Uterus (tissue), 7 donors: ENCODE measurements around a stretch of chr10.

GRCh38 chr10:44974445-44974573 is 4.3 kb downstream of the DEPP1 start:
- PRO-cap, 4 experiments, result peak in 1 of 4 experiments; most common plus-strand start chr10:44974502 (in 1)
- RAMPAGE, long total RNA, 2 experiments, result no peak in any of the 2 experiments
- RRBS, result no CpG with 5 or more reads among the region's 1 CpG

DNA sequence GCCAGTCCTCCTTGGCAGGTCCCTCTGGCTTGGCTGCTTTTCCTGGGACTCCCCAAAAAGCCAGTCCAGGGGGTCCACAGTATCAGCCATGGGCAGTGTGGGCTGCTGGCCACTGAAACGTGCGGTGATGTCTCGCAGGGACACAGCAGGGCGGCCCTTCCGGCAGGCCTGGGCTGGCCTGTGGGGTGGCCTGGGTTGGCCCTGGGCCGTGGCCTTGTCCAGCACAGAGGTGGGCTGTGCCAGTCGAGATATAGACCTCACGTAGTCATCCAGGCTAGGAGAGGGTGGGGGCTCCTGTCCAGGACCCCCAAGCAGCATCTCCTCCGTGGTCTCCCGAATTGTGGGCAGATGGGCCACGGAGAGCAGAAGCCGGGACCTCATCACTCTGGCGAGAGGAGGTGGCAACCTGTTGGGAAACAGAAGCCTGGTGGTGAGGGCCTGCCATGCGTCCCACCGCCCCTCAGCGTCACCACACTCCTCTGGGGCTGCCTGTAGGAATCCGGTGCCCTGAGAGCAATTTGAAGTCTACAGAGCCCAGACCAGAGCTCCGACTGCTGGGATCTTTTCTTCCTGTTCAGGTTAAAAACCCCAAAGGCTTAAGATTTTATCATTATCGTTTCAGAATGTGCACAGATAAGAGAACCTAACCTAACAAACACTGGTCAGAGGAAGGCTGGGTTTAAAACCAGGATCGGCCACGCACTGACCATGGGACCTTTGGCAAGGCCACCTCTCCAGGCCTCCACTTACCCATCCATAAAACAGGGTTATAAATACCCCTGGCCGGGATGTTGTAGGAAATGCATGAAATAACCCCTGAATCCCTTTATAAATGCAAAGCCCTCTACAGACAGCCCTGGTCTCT is 727 bp downstream of the DEPP1 start:
- PRO-cap, 4 experiments, result no peak in any of the 4 experiments
- RAMPAGE, long total RNA, 2 experiments, result no peak in any of the 2 experiments
- RRBS, result no CpG with 5 or more reads among the region's 22 CpGs

DNA sequence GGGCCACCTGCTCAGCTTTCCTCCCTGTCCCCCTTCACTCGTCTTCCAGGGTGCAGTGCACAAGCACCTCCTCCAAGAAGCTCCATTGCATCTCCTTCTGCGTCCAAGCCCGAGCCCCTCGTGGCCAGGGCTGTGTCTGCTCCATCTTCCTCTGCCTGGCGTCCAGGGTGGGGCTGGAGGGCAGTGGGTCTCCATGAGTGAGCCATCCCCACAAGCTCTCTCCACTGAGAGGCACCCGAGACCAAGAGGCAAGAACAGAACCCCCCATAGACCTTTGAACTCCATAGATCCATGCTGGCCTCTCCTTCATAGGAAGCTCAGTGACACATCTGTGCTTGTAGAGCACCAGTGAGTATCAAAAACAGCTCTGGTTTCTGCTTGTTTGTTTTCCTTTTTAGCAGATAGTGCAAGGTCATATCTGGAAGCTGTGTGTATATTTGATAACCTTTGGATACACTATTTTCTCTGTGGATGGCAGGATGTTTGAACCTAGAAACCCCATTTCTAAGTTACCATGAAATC is 2.0 kb upstream of the DEPP1 start:
- PRO-cap, 4 experiments, result no peak in any of the 4 experiments
- RAMPAGE, long total RNA, 2 experiments, result no peak in any of the 2 experiments
- RRBS, result no CpG with 5 or more reads among the region's 6 CpGs

DNA sequence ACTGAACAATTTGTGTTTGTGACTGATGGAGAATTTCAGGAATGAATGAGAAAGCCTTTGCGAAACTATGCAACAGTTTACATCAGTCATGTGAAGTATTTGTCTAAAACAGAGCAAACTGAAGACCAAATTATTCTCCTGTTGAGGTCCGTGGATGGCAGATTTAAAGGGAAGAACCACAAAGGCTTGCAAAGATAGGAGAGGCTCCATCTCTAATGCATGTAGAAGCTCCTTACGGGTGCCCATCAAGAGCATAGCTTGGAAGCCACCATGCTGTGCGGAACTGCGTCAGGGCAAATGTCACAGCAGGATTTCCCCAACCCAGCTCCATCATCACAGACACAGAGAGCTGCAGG is 6.5 kb upstream of the ZNF22 start:
- PRO-cap, 4 experiments, result no peak in any of the 4 experiments
- RAMPAGE, long total RNA, 2 experiments, result no peak in any of the 2 experiments
- RRBS, result no CpG with 5 or more reads among the region's 5 CpGs

DNA sequence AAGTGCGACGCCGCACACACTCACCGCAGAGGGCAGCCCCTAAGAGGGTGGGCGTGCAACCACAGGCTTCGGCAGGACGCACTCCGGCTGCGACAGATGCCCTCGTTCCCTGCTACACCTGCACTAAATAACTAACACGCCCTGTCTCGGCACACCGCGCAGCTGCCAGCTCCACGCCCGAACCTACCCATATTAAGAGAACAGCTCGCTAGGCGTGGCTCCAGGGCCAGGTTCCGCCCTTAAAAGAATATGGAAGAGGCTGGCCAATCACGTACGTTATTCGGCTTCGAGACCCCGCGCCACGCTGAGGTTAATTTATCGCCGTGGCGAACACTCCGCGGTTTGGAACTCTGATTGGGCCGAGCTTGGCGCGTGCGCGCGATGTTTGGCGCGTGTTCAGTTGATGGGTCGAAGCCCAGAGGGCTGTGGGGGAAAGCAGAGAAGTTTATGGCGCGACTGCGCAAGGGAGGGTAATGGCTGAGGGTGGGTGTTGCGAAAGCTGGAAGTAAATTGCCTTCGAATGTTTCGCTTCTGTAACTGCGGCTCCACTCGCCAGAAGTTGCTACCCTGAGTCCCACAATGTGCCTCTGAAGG is 91.0 kb downstream of the OR13A1 start:
- PRO-cap, 4 experiments, result peak in 1 of 4 experiments; most common minus-strand start position 191 of the sequence (in 1)
- RAMPAGE, long total RNA, 2 experiments, result no peak in any of the 2 experiments
- RRBS, result 89% methylated on average over 4 of the region's 48 CpGs

DNA sequence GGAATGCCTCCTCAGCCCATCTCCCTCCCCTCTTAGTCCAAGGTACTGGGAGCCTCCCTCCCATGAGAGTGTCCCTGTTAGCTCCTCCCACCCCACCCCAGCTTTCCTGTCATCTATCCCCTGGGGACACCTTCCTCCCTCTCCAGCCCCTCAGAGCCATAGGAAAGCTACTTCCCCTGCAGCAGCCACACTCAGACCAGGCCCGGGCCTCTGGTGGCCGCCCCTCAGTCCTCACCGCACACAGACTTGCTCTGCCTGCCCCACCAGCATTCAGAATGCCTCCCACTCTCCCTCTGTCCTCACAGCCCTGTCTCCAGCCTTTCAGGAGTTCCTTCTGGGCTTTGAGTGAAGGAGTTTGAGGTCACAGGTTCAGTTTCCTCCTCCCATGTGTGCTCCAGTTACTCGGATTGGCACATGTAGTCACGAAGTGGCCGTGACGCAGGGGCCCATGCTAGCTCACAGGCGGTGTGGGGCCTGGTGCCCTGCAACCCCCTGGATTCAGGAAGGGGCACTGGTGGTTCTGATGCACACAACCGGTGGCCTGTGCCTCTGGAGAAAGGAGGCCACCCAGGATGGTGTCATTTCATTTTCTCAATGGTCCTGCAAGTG is 5.2 kb downstream of the ALOX5 start:
- PRO-cap, 4 experiments, result no peak in any of the 4 experiments
- RAMPAGE, long total RNA, 2 experiments, result no peak in any of the 2 experiments
- RRBS, result no CpG with 5 or more reads among the region's 9 CpGs

- PRO-cap, 4 experiments, result peak in 2 of 4 experiments; most common minus-strand start chr10:45421240 (in 2)
- RAMPAGE, long total RNA, 2 experiments, result no peak in any of the 2 experiments
- RRBS, result no CpG with 5 or more reads among the region's 7 CpGs
Measured at GRCh38 chr10:45421105-45421786, 47.2 kb downstream of the ALOX5 start.

- PRO-cap, 4 experiments, result no peak in any of the 4 experiments
- RAMPAGE, long total RNA, 2 experiments, result no peak in any of the 2 experiments
- RRBS, result no CpG with 5 or more reads among the region's 13 CpGs
Measured at GRCh38 chr10:45460879-45461689, 74.1 kb downstream of the MARCHF8 start.

- PRO-cap, 4 experiments, result no peak in any of the 4 experiments
- RAMPAGE, long total RNA, 2 experiments, result no peak in any of the 2 experiments
- RRBS, result no CpG with 5 or more reads among the region's 4 CpGs
Measured at GRCh38 chr10:45470650-45471106, 64.5 kb downstream of the MARCHF8 start.

DNA sequence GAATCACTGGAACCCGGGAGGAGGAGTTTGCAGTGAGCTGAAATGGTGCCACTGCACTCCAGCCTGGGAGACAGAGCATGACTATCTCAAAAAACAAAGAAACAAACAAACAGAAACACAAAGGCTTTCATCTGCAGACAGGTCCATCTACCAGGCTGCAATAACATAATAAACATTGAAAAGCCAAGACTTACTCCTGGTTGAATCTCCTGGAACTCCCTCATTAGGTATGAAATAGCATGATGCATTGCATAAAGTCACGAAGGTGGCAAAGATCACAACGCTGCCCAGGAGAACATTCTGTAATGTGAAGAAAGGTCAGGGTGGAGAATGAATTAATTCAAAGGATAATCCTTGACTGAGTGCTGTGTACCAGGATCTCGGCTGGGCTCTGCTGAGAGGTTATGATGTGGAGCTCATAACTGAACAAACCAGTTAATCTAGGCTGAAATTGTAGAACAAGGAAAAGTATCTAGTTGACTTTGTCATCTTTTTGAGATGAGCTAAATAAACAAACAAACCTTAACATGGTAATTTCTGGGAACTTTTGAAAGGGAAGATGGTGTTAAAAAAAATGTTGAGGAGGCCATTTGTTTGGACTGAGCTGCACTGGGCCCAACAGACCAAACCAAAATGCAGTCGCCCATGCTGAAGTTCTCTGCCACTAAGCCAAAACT is 6.1 kb downstream of the MSMB start:
- PRO-cap, 4 experiments, result no peak in any of the 4 experiments
- RAMPAGE, long total RNA, 2 experiments, result no peak in any of the 2 experiments
- RRBS, result no CpG with 5 or more reads among the region's 5 CpGs

DNA sequence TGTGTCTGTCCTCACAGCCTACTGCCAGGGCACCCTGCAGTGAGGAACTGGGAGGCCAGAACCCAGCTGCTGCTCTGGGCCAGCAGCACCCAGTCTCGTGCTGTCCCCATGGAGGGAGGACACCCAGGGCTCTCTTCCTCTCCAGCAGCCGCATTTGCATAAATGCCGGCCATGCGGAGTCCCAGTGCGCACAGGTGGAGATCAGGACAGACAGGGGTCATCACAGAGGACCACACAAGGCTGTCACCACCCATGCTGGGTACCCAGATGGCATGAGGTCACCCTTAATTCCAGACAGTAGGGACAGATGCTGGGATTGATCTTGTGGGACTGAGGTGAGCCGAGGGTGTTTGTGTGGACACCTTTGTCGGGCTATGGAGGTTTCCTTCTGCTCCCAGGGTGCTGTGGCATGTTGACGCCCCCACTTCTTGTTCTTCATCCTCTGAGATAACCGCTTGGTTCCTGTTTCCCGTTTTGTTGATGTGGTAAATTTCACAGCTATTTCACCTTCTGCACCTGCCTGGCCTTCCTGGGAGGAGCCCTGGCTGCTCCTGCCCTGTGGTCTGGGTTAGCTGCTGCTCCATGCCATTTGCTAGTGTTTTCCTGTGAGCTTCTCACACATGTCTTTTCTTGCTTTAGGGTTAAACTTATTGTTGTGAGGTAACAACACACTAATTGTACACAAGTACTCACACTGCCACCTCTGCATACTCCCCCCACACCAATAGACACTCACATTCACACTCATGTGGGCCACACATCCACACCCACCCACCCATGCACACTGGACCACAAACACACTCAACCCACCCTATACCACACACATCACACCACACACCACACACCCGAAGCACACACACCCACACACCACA is 46.3 kb upstream of the MSMB start:
- PRO-cap, 4 experiments, result no peak in any of the 4 experiments
- RAMPAGE, long total RNA, 2 experiments, result no peak in any of the 2 experiments
- RRBS, result no CpG with 5 or more reads among the region's 11 CpGs

DNA sequence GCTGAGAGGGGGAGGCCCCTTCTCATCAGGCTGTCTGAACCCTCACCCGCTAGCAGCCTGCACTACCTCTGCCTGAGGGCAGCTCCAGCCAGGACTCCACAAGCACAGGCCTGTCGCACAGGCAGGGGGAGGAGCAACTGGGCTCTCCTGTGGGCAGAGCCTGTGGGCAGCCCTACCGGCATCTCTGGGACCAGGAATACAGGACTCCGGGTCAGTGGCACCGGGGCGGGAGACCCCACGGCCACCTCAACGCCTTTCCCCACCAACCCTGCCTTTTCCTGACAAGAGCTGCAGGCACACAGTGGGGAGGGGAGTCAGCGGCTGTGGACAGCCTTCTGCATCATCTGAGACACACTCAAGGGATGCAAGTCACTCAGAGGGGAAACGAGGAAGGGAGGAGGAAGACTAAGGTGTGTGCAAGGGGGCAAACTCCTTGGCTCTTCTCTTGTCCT is 49.4 kb upstream of the MSMB start:
- PRO-cap, 4 experiments, result no peak in any of the 4 experiments
- RAMPAGE, long total RNA, 2 experiments, result no peak in any of the 2 experiments
- RRBS, result no CpG with 5 or more reads among the region's 10 CpGs

GRCh38 chr10:46309074-46309389 is 22.2 kb downstream of the ANTXRL start:
- PRO-cap, 4 experiments, result no peak in any of the 4 experiments
- RAMPAGE, long total RNA, 2 experiments, result no peak in any of the 2 experiments
- RRBS, result no CpG with 5 or more reads among the region's 10 CpGs

GRCh38 chr10:46541108-46541817 is 15.2 kb downstream of the GPRIN2 start:
- PRO-cap, 4 experiments, result no peak in any of the 4 experiments
- RAMPAGE, long total RNA, 2 experiments, result no peak in any of the 2 experiments
- RRBS, result 4% methylated on average over 10 of the region's 42 CpGs

- PRO-cap, 4 experiments, result no peak in any of the 4 experiments
- RAMPAGE, long total RNA, 2 experiments, result no peak in any of the 2 experiments
- RRBS, result no CpG with 5 or more reads among the region's 22 CpGs
Measured at GRCh38 chr10:46756855-46757324, 154.3 kb upstream of the PTPN20 start.

- PRO-cap, 4 experiments, result no peak in any of the 4 experiments
- RAMPAGE, long total RNA, 2 experiments, result no peak in any of the 2 experiments
- RRBS, result no CpG with 5 or more reads among the region's 6 CpGs
Measured at GRCh38 chr10:47026056-47026322, 114.8 kb downstream of the PTPN20 start.

GRCh38 chr10:47137682-47138043 is 162.3 kb upstream of the GDF10 start:
- PRO-cap, 4 experiments, result no peak in any of the 4 experiments
- RAMPAGE, long total RNA, 2 experiments, result no peak in any of the 2 experiments
- RRBS, result no CpG with 5 or more reads among the region's 5 CpGs

- PRO-cap, 4 experiments, result no peak in any of the 4 experiments
- RAMPAGE, long total RNA, 2 experiments, result no peak in any of the 2 experiments
- RRBS, result no CpG with 5 or more reads among the region's 5 CpGs
Measured at GRCh38 chr10:47207215-47207630, 92.8 kb upstream of the GDF10 start.

DNA sequence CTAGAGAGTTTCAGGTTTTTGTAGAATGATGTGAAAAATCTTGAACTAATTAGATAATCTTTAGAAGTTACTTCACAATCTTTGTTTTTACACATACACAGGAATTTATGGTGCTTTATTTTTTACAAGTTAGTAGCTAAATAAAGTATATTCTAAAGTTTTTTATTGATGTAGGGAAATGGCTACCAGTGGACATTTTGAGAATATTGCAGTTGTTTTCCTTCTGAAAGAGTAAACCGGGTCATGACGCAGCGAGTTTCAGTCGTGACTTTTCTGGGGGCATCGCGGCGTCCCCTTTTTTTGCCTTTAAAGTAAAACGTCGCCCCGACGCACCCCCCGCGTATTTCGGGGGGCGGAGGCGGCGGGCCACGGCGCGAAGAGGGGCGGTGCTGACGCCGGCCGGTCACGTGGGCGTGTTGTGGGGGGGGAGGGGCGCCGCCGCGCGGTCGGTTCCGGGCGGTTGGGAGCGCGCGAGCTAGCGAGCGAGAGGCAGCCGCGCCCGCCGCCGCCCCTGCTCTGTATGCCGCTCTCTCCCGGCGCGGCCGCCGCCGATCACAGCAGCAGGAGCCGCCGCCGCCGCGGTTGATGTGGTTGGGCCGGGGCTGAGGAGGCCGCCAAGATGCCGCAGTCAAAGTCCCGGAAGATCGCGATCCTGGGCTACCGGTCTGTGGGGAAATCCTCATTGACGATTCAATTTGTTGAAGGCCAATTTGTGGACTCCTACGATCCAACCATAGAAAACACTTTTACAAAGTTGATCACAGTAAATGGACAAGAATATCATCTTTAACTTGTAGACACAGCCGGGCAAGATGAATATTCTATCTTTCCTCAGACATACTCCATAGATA is 57.6 kb downstream of the SYT15B start:
- PRO-cap, 4 experiments, result peak in 4 of 4 experiments; most common plus-strand start position 419 of the sequence (in 3)
- RAMPAGE, long total RNA, 2 experiments, result start-site peak on the plus strand in 1 of 2 experiments, centred at position 459 of the sequence, 13 reads per replicate
- RRBS, result 0% methylated on average over 4 of the region's 66 CpGs

GRCh38 chr10:47743575-47744242 is 19.7 kb downstream of the SYT15B start:
- PRO-cap, 4 experiments, result peak in 1 of 4 experiments; most common plus-strand start chr10:47743728 (in 1)
- RAMPAGE, long total RNA, 2 experiments, result no peak in any of the 2 experiments
- RRBS, result no CpG with 5 or more reads among the region's 45 CpGs